ENCODE measurements around the genes SCYGR2 and SCYGR4.

- PRO-cap, result no peak
These were observed 133.6 kb downstream of the RHBDD1 start for GRCh38 chr2:226969472-226969892.

DNA sequence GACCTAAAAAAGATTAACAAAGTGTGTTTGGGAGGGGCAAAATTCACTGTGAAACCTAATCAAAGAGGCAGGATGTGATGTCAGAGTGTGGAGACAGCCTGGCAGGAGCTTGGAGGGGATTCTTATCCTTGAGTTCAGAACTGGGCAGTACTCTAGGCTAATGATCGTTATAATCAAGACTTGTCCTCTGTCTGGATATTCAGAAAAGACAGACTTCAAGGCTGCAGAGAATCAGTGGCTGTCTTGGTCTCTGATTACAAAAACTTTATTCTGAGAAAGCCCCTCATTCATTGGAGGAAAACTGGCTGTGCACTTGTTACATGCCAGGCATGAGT, 18.6 kb upstream of the SCYGR1 start:
- PRO-cap, result unidirectional peak, plus-strand start at position 82 of the sequence

DNA sequence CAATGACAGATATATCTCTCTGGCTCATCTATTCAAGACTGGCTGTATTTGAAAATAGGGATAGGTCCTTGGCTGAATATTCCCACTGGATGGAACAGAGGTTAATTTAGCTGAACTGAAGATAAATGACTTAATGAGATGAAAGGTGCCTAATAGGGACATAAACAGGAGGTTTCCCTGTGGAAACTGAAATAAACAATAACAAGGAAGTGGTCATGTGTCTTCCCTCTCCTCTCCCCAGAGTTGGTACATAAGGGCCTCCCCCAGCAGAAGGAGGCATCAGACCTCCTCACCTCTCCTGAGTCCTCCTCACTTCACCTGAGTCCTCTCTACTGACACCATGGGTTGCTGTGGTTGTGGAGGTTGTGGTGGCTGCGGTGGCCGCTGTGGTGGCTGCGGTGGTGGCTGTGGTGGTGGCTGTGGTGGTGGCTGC, at the start of gene SCYGR2:
SCYGR2 (plus strand) TSS at position 341 of the 433 bp plus-strand sequence.
- PRO-cap, result no peak

DNA sequence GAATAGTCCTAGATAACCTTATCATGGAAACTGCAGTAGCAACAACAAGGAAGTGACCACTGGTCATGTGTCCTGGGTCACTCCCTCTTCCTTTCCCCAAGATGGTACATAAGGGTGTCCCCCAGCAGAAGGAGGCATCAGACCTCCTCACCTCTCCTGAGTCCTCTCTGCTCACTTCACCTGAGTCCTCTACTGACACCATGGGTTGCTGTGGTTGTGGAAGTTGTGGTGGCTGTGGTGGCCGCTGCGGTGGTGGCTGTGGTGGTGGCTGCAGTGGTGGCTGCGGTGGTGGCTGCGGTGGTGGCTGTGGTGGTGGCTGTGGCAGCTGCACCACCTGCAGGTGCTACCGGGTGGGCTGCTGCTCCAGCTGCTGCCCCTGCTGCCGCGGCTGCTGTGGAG, at the start of gene SCYGR4:
SCYGR4 (plus strand) TSS at position 201 of the 399 bp plus-strand sequence.
- PRO-cap, result no peak

- PRO-cap, result no peak
These were observed 14.5 kb downstream of the SLC19A3 start for GRCh38 chr2:227703049-227704031.

DNA sequence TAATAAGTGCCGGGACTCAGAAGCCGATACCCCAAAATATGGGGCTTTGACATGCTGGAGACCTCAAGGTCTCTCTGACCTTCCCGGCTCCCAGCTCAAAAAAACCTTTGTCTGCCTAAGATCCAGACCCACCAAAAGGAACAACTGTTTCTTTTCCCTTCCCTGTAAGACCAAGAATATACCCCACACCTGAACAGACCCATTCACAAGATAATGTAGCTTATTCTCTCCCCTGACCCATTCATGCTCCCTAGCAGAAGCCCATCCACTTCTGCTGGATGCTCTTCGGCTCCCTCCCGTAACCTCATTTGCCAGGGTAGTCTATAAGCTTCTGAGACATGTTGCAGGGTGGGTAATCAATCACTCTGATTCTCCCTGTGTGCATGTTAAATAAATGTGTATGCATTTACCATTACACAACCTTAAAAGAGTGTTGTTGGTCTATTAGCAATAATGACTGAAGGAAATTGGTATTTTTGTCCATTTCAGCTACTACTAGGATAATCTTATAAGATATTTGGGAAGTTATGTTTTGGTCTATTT, 1.4 kb downstream of the SLC19A3 start:
- PRO-cap, result no peak

GRCh38 chr2:229127590-229128328, 143.3 kb downstream of the PID1 start:
- PRO-cap, result no peak

- PRO-cap, result no peak
These were observed 26.1 kb downstream of the PID1 start for GRCh38 chr2:229244736-229245543.

DNA sequence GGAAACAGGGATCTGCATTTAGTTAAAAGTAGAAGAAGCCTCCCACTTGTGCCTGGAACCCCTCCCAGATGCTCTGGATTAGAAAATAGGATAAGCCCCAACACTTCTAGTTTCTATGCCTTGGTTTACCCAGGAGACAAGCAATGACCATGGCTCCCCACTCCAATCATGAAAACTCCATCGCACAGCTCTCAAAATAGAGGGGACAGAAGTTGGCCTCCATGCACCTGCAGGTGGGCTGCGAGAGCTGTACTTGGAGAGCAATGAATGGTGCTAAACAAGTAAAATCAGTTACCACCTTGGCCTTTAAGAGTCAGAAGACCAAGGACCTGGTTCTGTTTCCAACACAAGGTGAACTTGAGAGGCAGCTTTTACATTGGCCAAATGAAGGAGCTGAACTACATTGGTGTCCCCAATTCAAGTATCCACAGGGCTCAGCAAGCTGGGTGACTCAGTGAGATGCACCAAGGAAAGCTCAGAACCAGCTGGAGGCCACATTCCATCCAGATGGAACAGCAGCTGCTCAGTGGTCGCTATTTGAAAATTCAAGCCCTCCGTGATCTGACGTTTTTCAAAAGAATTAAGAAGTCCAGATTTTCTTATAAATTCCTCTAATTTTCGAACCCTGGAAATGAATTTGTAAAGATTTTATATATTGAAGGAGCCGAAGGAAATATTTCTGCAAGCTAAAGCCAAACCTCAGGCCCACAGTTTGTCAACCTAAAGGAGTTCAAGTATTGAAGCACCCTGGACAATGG, 15.2 kb downstream of the PID1 start:
- PRO-cap, result no peak

- PRO-cap, result no peak
These were observed 13.9 kb downstream of the PID1 start for GRCh38 chr2:229256817-229257896.

GRCh38 chr2:229261001-229261371, 10.1 kb downstream of the PID1 start:
- PRO-cap, result no peak

DNA sequence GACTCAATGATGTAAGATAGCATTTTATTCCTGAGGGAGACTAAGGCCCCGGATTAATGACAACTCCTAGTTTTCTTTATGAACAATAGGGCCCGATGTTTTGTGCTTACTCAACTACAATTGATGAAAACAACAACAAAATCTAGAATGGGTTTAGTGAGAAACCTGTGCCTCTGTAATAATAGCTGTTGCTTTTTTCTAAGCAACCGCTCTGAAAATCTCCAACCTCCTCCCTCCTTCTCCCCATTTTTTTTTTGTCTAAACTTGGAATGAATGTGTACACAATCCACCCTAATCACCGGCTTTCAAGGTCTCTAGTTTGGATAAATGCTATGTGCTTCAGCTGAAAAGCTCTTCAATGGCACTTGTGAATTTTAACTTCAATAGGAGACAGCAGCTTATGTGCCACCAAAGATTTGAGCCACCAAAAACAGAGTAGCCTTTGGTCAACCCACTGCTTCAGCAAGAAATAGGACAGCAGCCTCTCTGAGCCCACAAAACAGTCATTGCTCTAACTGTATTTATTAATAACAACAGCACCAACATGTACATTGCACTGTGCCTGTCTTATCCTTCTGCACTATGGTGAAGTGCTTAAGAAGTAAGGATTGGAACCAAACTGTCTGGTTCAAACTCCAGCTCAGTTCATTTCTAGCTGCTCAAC, 4.9 kb downstream of the PID1 start:
- PRO-cap, result no peak

GRCh38 chr2:229266819-229267442, 4.2 kb downstream of the PID1 start:
- PRO-cap, result no peak

GRCh38 chr2:229282946-229283317, 11.8 kb upstream of the PID1 start:
- PRO-cap, result no peak

GRCh38 chr2:229300713-229300982, 29.6 kb upstream of the PID1 start:
- PRO-cap, result no peak

- PRO-cap, result no peak
These were observed 139.9 kb upstream of the PID1 start for GRCh38 chr2:229410950-229411365.

DNA sequence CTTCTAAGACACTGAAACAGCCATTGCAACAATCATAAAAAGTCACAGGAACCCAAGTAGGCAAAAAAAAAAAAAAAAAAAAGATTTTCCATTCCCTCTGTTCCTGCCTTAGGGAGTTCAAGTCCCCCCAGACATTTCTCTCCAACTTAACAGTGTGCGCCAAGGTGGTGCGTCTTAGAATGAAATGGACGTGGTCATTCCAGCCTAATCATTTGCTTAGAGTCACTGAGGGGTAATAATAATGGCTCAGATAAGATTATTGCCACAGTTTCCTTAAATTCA, 171.7 kb downstream of the DNER start:
- PRO-cap, result no peak

GRCh38 chr2:229792984-229793266, 78.6 kb upstream of the DNER start:
- PRO-cap, result no peak

GRCh38 chr2:230128831-230129519, 60.3 kb upstream of the SLC16A14 start:
- PRO-cap, result no peak

DNA sequence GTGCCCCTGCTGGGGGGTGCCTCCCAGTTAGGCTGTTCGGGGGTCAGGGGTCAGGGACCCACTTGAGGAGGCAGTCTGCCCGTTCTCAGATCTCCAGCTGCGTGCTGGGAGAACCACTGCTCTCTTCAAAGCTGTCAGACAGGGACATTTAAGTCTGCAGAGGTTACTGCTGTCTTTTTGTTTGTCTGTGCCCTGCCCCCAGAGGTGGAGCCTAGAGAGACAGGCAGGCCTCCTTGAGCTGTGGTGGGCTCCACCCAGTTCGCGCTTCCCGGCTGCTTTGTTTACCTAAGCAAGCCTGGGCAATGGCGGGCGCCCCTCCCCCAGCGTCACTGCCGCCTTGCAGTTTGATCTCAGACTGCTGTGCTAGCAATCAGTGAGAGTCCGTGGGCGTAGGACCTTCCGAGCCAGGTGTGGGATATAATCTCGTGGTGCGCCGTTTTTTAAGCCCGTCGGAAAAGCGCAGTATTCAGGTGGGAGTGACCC, 14.8 kb downstream of the SP140L start:
- PRO-cap, result no peak